Iris pigment epithelial cell (primary cell): ENCODE measurements around a stretch of chr7.

GRCh38 chr7:39540263-39540874 is 25.8 kb upstream of the YAE1 start:
- RRBS, result no CpG with 5 or more reads among the region's 8 CpGs

GRCh38 chr7:39622760-39623275 is 554 bp upstream of the RALA start:
- RRBS, result no CpG with 5 or more reads among the region's 24 CpGs

- RRBS, result no CpG with 5 or more reads among the region's 6 CpGs
These were observed 40.7 kb downstream of the RALA start for GRCh38 chr7:39663710-39664897.

DNA sequence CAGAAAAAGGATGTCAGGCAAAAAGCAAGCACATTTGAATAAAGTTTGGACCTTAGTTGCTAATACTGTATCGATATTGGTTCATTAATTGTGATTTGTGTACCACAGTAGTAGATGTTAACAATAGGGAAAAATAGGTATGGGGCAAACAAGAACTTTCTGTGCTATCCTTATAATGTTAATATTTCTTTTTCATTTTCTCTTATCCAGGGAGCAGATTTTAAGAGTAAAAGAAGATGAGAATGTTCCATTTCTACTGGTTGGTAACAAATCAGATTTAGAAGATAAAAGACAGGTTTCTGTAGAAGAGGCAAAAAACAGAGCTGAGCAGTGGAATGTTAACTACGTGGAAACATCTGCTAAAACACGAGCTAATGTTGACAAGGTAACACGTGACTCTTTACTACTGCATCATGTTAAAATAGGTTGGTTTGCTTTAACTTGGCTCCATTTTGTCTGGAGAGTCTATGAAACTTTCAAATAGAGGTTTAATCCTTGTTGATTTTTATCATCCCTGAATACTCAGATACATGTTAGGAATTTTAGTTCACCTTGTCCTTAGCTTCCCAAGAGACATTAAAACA is 73.2 kb downstream of the RALA start:
- RRBS, result no CpG with 5 or more reads among the region's 4 CpGs

GRCh38 chr7:39733829-39734611 is 110.6 kb downstream of the RALA start:
- RRBS, result no CpG with 5 or more reads among the region's 8 CpGs

GRCh38 chr7:39758153-39758730 is 134.9 kb downstream of the RALA start:
- RRBS, result no CpG with 5 or more reads among the region's 7 CpGs

DNA sequence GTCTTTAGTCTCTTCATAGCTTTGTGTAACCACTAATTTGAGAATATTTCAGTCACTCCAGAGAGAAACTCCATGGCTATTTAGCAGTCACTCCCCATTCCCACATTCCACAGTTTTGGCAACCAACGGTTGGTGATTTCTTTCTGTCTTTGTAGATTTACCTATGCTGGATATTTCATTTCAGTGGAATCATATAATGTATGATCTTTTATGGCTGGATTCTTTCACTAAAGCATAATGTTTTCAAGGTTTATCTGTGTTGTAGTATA is 22.3 kb downstream of the CDK13 start:
- RRBS, result no CpG with 5 or more reads among the region's 1 CpG

DNA sequence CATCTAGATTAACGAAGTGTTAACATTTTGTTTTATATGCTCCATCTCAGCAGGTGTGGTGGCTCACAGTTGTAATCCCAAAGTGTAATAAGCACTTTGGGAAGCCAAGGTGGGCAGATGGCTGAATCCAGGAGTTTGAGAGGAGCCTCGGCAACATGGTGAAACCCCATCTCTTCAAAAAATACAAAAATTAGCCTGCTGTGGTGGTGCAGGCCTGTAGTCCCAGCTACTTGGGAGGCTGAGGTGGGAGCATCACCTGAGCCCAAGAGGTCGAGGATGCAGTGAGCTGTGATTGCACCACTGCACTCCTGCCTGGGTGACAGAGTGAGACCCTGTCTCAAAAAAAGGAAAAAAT is 41.6 kb downstream of the CDK13 start:
- RRBS, result no CpG with 5 or more reads among the region's 3 CpGs

GRCh38 chr7:40064227-40064716 is 70.2 kb downstream of the MPLKIP start:
- RRBS, result no CpG with 5 or more reads among the region's 5 CpGs

DNA sequence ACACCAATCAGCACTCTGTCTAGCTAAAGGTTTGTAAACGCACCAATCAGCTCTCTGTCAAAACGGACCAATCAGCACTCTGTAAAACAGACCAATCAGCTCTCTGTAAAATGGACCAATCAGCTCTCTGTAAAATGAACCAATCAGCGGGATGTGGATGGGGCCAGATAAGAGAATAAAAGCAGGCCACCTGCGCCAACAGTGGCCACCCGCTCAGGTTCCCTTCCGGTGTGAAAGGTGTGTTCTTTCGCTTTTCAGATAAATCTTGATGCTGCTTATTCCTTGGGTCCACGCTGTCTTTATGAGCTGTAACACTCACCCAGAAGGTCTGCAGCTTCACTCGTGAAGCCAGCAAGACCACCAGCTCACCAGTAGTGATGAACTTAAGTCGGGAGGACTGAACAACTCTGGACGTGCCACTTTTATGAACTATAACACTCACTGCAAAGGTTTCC is 763.0 kb downstream of the SUGCT start:
- RRBS, result no CpG with 5 or more reads among the region's 11 CpGs

DNA sequence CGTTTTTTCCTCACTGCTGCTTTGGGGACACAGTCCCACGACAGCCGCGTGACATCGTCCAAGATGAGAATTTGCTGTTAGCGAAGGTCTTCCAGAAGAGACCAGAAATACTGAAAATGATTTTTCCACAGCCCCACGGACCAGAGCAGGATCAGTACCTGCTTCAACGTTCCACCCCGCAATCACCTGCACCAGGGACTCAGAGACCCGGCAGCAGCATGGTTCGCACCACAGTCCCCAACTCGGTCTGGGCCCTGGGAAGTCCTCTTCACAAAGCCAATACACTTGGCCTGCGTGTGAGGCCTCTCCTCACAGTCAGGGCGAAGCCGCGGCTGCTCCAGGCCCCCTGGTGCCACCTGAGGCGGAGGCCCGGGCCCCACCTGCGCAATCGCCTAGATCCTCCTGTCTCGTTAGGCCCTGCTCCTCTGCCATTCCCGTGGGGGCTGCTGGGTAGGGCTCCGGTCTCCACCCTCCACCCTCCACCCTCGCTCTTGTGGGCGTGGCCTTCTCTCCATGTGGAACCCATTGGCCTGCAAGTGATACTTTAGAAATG is 553.4 kb downstream of the INHBA start:
- RRBS, result 97% methylated on average over 5 of the region's 25 CpGs

- RRBS, result no CpG with 5 or more reads among the region's 4 CpGs
These were observed 253.3 kb downstream of the INHBA start for GRCh38 chr7:41449575-41450048.

GRCh38 chr7:41733196-41733541 is 30.3 kb upstream of the INHBA start:
- RRBS, result no CpG with 5 or more reads among the region's 2 CpGs

- RRBS, result no CpG with 5 or more reads among the region's 9 CpGs
These were observed 213.7 kb upstream of the INHBA start for GRCh38 chr7:41916316-41917183.

GRCh38 chr7:42292881-42293653 is 56.1 kb upstream of the GLI3 start:
- RRBS, result no CpG with 5 or more reads among the region's 9 CpGs

DNA sequence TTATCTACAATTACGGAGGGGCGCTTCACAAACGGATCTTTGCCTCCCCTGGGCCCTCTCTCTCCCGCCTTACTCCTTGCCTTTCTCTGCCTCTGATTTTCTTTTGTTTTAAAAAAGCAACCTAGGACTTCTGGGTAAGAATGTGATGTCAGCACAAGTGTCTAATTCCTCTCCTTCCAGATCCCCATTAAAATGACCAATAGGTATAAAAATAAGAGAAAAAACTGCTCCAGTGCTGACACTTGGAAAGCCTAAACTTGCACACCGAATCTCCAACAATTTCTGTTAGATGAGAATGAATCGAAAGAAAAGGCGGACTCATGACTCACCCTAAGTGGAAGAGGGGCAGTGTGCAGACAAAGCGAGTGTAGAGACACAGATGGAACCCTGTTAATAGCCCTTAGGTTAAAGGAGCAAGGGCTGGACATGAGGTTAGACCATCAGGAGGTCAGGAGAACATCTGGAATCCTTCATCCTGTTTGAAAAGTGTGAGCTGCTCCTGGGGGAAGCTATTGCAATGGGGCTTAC is 103.3 kb upstream of the GLI3 start:
- RRBS, result no CpG with 5 or more reads among the region's 8 CpGs

DNA sequence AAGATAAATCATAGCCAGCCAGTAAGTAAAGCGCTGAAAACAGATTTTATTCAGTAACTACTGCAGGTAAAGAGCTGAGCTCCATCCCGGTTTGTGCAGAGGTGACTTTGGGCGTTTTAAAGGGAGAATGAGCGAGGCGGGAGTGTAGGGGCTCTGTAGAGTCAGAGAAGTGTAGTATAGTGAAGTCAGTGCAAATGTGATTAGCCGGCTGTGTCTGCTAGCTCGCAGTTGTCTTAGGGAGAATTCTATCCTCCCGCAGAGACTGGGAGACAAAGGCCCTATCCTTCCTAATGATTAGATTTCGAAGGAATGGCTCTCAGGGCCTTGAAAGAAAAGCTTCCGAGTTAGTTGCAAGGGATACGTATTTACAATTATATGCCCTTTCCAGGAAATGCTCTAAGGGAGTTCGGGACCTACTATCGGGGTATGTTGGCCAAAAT is 615 bp downstream of the MRPL32 start:
- RRBS, result no CpG with 5 or more reads among the region's 13 CpGs

DNA sequence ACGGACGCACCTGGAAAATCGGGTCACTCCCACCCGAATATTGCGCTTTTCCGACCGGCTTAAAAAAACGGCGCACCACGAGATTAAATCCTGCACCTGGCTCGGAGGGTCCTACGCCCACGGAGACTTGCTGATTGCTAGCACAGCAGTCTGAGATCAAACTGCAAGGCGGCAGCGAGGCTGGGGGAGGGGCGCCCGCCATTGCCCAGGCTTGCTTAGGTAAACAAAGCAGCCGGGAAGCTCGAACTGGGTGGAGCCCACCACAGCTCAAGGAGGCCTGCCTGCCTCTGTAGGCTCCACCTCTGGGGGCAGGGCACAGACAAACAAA is 53.1 kb upstream of the HECW1 start:
- RRBS, result no CpG with 5 or more reads among the region's 19 CpGs

- RRBS, result no CpG with 5 or more reads among the region's 1 CpG
These were observed 42.5 kb downstream of the STK17A start for GRCh38 chr7:43625266-43625866.